ENCODE results near the genes EDEM1 and GRM7.

- RRBS, 2 experiments, result no CpG with 5 or more reads among the region's 10 CpGs
CAGE:
- cytosol, long polyA minus RNA, result no peak
- cytosol, long polyA plus RNA, result no peak
- long polyA plus RNA, result no peak
- nucleus, long polyA minus RNA, result no peak
- nucleus, long polyA plus RNA, result no peak
Measured at GRCh38 chr3:4973098-4973872, 6.0 kb upstream of the BHLHE40 start.

- RRBS, 2 experiments, result no CpG with 5 or more reads among the region's 14 CpGs
CAGE:
- cytosol, long polyA minus RNA, result no peak
- cytosol, long polyA plus RNA, result no peak
- long polyA plus RNA, result no peak
- nucleus, long polyA minus RNA, result no peak
- nucleus, long polyA plus RNA, result no peak
Measured at GRCh38 chr3:5023051-5023957, 44.1 kb downstream of the BHLHE40 start.

DNA sequence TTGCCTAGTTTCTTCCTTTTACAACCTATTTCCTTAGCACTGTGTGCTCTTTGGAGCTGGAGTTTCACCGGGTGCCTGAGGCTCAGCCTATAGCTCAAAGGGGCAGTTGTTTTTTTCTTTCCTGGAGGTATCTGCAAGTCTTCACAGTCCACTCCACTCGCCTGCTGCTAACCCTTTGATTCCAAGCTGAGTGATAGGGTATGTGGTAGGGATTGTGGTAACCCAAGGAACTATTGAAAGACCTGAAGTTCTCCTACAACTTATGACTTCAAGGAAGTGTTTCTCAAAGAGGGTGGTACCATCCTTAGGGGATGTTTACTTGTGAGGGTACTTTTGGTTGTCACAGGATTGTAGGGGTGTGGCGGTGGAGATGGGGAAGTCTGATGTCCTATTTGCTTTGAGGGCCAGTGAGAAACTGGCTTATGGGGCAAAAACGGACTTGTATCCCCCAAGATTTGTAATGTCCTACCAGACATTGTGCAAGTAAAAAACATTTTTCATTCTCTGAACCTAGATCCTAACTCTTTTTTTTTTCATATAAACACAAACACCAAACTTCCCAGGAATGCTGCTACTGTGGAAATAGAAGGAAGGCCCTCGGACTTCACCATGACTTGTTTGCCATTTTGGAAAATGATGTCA, 66.4 kb upstream of the ARL8B start:
- RRBS, 2 experiments, result no CpG with 5 or more reads among the region's 5 CpGs
CAGE:
- cytosol, long polyA minus RNA, result no peak
- cytosol, long polyA plus RNA, result no peak
- long polyA plus RNA, result no peak
- nucleus, long polyA minus RNA, result no peak
- nucleus, long polyA plus RNA, result no peak

DNA sequence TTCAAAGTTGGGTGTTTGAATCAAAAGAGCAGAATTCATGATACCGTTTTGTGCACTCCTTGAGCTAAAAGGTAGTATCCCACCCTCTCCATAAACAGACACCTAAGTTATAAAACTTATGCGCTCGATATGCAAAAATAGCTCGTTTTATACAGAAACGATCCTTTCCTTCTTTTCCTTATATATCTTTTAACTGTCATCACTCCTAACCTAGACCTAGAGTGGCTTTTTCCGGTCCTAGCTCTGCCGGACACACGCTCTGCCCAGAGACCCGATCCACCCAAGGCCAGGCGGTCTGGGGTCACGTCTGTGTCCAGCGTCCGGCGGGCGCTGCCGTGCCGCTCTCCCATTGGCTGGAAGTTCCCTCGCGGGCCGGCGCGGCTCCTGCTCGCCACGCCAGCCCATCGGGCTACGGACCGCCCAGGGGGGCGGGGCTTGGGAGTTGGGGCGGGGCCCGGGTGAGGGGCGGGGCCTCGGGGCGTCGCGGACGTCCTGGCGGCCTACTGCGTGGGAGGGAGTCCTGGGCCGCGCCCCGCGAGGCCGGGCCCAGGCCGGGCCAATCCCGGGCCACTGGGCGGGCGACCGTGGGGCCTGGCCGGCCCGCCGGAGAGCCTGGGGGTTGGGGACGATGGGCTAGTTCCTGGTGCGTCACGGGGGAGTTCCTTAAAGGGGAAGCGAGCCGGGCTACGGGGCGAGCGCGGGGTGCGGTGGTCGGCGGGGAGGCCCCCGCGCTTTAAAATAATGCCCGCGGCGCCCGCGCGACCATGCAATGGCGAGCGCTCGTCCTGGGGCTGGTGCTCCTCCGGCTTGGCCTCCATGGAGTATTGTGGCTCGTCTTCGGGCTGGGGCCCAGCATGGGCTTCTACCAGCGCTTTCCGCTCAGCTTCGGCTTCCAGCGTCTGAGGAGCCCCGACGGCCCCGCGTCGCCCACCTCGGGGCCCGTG, at the start of gene EDEM1:
Gene EDEM1, plus strand, starts transcription at position 666 of the 944 bp plus-strand sequence.
- RRBS, 2 experiments, result 1% methylated on average over 39 of the region's 88 CpGs
CAGE:
- cytosol, long polyA minus RNA, result start-site peak on the plus strand centred at position 694 of the sequence, 86 bp wide, 90 reads
- cytosol, long polyA plus RNA, result no peak
- long polyA plus RNA, result start-site peak on the plus strand centred at position 654 of the sequence, 121 bp wide, 97 and 149 reads in 2 replicates
- nucleus, long polyA minus RNA, result no peak
- nucleus, long polyA plus RNA, result start-site peak on the minus strand centred at position 273 of the sequence, 35 bp wide, 32 and 33 reads in 2 replicates

- RRBS, 2 experiments, result no CpG with 5 or more reads among the region's 4 CpGs
CAGE:
- cytosol, long polyA minus RNA, result no peak
- cytosol, long polyA plus RNA, result no peak
- long polyA plus RNA, result no peak
- nucleus, long polyA minus RNA, result no peak
- nucleus, long polyA plus RNA, result no peak
Measured at GRCh38 chr3:5214898-5215380, 27.4 kb downstream of the EDEM1 start.

DNA sequence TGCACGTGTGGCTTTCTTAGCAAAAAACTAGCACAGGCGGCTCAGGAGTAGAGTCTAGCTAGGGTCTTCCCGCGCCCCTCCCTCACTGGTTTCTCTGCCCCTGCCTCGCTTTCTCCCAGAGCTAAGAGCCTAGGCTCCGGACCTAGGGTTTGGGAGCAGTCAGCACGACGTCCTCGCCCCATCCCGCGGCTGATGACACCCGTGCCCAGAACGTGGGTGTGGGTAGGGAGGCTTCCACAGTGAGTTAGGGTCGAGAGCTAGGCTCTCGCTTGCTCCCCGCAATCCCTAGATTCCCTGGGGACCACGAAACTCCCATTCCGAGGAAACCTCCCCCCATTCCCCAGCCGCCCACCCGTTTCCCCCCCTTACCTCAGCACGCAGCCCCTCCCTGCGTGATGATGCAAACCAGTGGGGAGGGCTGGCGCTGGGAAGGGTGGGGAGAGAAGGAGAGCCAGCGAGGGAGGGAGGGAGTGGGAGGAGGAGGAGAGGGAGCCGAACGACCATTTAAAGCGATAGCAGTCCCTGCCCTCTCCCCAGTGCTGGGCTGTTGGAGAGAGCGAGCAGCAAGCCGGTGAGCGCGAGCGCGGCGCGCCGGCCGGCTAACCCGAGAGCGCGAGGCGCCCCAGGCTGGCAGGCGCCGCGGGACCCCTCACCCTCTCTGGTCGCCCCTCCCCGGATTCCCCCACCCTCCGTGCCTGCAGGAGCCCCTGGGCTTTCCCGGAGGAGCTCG, at the start of gene GRM7:
Gene GRM7, plus strand, starts transcription at position 536 of the 730 bp plus-strand sequence.
- RRBS, 2 experiments, result 7 to 8% methylated on average over 5 of the region's 49 CpGs
CAGE:
- cytosol, long polyA minus RNA, result no peak
- cytosol, long polyA plus RNA, result no peak
- long polyA plus RNA, result no peak
- nucleus, long polyA minus RNA, result no peak
- nucleus, long polyA plus RNA, result no peak

DNA sequence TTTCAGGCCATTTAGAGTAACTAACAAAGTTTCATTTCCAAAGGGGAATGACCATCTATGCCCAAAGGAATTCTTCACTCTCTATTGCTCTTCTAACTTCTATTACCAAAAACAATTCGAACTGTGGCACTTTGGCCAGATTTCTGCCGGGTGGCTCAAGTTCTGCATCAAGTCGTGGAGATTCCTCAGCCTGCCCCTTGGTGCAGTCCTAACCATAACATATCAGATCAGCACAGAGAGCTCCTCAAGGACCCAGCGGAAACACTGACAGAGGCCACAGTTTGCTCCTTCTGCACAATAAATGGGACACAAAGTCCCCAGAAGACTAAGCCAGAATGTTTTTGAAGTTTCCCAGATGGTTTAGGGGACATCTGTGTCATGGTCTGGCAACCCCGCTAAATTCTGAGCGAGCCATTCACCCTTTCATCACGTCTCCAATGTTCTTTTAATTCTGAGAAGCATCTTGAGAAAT, 65.0 kb upstream of the LMCD1 start:
- RRBS, 2 experiments, result no CpG with 5 or more reads among the region's 7 CpGs
CAGE:
- cytosol, long polyA minus RNA, result no peak
- cytosol, long polyA plus RNA, result no peak
- long polyA plus RNA, result no peak
- nucleus, long polyA minus RNA, result no peak
- nucleus, long polyA plus RNA, result no peak

- RRBS, 2 experiments, result no CpG with 5 or more reads among the region's 19 CpGs
CAGE:
- cytosol, long polyA minus RNA, result no peak
- cytosol, long polyA plus RNA, result no peak
- long polyA plus RNA, result no peak
- nucleus, long polyA minus RNA, result no peak
- nucleus, long polyA plus RNA, result no peak
Measured at GRCh38 chr3:8554669-8555694, 53.4 kb downstream of the LMCD1 start.

GRCh38 chr3:8768651-8769296, 639 bp downstream of the OXTR start:
- RRBS, 2 experiments, result 15 to 20% methylated on average over 9 to 12 of the region's 33 CpGs
CAGE:
- cytosol, long polyA minus RNA, result no peak
- cytosol, long polyA plus RNA, result no peak
- long polyA plus RNA, result no peak
- nucleus, long polyA minus RNA, result no peak
- nucleus, long polyA plus RNA, result no peak

GRCh38 chr3:8898539-8899141, 64.6 kb downstream of the RAD18 start:
- RRBS, 2 experiments, result no CpG with 5 or more reads among the region's 3 CpGs
CAGE:
- cytosol, long polyA minus RNA, result no peak
- cytosol, long polyA plus RNA, result no peak
- long polyA plus RNA, result no peak
- nucleus, long polyA minus RNA, result start-site peak on the minus strand at chr3:8898441-8898929, 49 reads
- nucleus, long polyA plus RNA, result no peak

DNA sequence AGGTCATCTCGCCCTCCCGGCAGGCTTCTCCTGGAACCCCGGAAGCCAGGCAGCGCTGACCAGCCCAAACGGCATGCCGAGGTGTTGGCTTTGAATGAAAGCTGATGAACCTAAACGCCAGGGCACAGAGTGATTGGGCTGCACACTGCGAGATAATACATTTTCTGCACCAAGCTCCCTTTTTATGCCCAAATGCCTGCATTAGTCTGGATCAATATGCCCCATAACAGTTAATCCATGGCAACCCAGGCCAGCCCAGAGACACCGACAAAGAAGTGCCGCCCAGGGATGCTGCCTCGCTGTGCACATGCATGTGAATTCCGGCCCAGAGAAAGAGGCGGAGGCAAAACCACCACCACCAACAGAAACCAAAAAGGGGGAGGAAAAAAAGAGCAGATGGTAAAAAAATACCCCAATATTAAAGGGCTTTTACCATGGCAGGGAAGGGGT, 1.3 kb downstream of the SRGAP3 start:
- RRBS, 2 experiments, result 0 to 3% methylated on average over 2 of the region's 13 CpGs
CAGE:
- cytosol, long polyA minus RNA, result no peak
- cytosol, long polyA plus RNA, result no peak
- long polyA plus RNA, result no peak
- nucleus, long polyA minus RNA, result no peak
- nucleus, long polyA plus RNA, result no peak

DNA sequence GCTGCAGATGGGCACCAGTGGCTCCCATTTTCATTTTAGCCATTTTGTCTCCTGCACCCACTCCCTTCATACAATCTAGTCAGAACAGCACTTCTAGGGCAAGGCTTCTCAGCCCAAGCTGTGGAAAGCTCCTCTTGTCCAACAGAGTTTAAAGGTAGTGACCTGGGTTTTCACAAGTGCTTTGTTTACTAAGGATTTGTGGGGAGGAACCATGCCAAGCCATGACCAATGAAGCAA, 13.6 kb upstream of the THUMPD3 start:
CAGE:
- cytosol, long polyA minus RNA, result no peak
- cytosol, long polyA plus RNA, result no peak
- long polyA plus RNA, result no peak
- nucleus, long polyA minus RNA, result no peak
- nucleus, long polyA plus RNA, result no peak

DNA sequence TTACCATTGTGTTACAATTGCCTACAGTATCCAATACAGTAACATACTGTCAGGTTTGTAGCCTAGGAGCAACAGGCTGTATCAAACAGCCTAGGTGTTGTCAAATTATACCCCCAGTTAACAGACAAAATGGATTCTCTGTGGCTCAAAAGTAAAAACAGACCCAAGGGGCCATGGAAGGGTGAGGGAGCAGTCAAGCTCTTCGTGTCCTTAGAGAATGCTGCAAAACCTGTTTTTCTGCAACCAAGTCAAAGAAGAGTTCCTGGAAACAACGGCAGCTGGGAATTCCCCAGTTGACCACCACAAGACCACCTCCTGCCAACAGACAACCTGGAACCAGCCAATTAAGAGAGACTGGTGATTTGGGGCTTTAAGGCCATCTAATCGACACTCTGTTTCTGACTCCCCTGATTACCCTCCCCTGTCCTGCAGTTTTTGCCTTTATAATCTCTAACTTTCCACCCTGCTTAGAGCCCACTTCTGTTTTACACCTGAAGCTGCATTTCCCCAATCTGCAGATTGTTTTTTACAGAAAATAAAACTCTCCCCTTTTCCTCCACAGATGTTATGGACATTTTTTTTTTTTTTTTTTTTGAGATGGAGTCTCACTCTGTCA, 11.0 kb upstream of the THUMPD3 start:
- RRBS, 2 experiments, result no CpG with 5 or more reads among the region's 3 CpGs
CAGE:
- cytosol, long polyA minus RNA, result no peak
- cytosol, long polyA plus RNA, result no peak
- long polyA plus RNA, result no peak
- nucleus, long polyA minus RNA, result no peak
- nucleus, long polyA plus RNA, result no peak

DNA sequence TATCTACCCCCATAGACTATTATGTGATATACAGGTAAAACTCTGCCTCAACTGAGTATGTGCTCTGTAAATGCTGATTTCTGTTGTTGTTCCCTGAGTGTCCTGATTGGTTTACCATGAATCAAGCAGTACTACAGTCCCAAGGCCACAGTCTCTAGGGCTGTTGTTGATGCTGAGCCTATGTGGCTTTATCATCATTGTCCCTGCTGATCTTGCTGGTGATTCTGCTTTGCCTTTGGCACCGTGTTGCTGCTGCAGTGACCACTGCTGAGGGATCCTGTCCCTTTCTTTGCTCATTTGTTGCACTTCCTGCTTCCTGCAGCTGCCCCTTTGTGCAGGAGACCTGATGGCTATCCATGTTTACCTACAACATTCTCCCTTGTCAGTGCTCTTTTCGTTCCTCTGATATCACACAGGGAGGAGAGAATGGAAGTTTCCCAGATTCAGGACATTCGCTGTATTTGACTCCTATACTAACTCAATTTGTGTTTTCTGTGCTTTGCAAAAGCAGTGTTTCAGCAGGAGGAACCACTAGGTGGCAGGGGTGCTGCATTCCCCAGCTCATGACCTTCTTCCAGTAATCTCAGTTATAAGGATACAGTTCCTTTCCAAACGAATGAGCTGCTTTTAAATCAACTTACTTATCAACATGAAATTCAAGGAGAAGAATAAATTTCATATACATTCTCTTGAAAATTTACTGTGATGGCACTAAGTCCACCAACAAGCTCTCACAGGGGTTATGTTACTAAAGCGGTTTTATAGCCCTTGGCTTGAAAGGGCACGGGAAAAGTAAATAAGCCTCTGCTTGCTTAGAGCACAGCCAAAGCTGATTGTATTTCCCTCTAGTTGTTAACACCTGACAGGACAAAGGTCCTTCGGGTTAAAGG, 9.8 kb upstream of the THUMPD3 start:
- RRBS, 2 experiments, result no CpG with 5 or more reads among the region's 7 CpGs
CAGE:
- cytosol, long polyA minus RNA, result no peak
- cytosol, long polyA plus RNA, result no peak
- long polyA plus RNA, result no peak
- nucleus, long polyA minus RNA, result no peak
- nucleus, long polyA plus RNA, result no peak

GRCh38 chr3:9408849-9409185, 11.4 kb downstream of the SETD5 start:
- RRBS, 2 experiments, result no CpG with 5 or more reads among the region's 1 CpG
CAGE:
- cytosol, long polyA minus RNA, result no peak
- cytosol, long polyA plus RNA, result no peak
- long polyA plus RNA, result no peak
- nucleus, long polyA minus RNA, result no peak
- nucleus, long polyA plus RNA, result no peak

DNA sequence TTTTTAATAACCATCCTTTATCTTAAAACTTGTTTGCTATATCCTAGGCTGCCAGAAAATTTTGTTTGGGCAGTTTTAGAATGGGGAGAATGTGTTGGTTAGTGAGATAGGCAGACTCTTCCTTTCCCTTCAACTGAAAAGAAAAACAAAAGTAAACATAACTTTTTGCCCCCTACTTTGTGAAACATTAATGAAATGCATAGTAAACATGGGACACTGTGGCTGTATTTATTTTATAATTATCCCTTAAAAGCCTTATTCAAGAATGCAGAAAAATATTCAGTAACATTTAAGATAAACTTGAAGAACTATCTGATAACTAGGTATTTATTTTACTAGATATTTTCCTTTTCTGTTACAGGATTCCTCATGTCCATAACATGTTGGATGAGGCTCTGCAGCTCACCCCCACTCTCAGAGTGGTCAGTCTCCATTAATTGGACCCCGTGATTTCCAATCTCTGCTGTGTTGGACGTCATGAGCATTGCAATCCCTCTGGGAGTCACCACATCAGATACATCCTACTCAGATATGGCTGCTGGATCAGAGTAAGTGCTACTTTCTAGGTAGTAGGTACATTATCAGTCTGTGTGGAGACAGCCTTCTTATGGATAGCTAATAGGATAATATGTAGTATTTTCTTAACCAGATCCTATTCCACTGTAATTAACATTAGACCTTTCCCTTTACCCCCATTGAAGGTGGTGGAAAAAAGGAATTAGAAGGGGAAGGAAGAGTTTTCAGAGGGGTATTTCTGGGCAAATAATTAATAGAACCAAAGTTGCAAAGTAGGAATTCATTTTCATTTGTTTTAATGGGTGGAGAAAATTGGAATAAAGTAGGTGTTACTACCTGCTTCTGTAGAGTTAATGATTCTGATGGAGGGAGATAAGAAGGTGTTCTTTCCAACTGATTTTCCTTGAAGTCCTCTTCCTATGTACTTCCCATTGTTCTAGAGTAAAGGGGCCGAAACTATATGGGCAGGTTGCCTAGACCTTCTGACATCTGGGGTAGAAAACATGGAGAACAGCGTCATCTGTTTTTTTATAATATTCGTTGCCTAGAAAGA, 31.4 kb downstream of the SETD5 start:
- RRBS, 2 experiments, result no CpG with 5 or more reads among the region's 5 CpGs
CAGE:
- cytosol, long polyA minus RNA, result start-site peak on the plus strand centred at position 435 of the sequence, 111 bp wide, 67 reads
- cytosol, long polyA plus RNA, result no peak
- long polyA plus RNA, result no peak
- nucleus, long polyA minus RNA, result no peak
- nucleus, long polyA plus RNA, result no peak

DNA sequence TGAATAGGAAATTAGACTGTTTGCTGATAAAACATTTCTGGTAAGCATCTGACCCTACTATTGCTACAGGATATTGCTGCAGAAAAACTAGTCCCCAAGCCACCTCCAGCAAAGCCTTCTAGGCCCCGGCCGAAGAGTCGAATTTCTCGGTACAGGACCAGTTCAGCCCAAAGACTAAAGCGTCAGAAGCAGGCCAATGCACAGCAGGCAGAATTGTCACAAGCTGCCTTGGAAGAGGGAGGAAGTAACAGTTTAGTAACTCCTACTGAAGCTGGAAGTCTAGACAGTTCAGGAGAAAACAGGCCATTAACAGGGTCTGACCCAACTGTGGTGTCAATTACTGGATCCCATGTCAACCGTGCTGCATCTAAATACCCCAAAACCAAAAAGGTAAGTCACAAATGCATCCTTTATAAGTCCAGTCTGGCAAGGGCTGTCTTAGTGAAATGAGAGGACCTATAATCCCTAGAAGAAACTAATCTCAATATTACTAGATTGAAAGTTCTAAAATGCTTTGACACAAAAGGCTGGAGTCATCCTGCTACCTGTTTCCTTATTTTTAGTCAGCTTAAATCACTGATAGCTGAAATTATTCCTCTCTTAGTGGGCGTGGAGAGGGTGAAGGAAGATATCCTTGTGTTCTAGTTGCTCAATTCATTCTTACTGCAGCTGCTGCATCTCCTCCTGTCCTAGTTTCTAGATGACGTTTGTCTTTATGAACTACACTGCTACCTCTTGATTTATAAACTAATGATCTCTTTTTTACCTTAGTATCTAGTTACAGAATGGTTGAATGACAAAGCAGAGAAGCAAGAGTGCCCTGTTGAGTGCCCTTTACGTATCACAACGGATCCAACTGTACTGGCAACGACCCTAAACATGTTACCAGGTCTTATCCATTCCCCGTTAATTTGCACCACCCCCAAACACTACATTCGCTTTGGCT, 50.5 kb downstream of the SETD5 start:
- RRBS, 2 experiments, result no CpG with 5 or more reads among the region's 13 CpGs
CAGE:
- cytosol, long polyA minus RNA, result no peak
- cytosol, long polyA plus RNA, result no peak
- long polyA plus RNA, result no peak
- nucleus, long polyA minus RNA, result no peak
- nucleus, long polyA plus RNA, result no peak

DNA sequence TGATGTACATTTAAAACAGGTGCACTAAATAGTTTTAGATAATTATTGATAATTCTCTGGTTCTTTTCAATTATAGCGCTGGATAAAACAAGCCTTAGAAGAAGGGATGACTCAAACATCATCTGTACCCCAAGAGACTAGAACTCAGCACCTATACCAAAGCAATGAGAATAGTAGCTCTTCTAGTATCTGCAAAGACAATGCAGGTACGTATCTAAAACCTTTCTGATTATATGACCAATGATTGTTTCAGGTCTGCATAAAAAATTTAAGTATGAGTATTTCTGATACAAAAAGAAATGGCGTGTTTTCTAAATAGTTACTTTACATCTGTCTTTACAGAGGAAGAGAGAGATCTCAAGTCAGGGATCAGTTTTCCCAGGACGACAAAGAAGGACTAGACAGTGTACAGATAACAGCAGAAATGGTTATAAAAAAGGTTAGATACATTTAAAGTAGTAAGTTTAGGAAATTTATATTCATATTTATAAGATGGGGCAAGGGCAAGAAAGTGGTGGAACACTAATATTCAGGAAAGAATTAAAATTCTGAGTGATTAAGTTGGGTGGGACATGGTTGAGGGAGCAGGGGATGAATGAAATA, 56.3 kb downstream of the SETD5 start:
- RRBS, 2 experiments, result no CpG with 5 or more reads among the region's 4 CpGs
CAGE:
- cytosol, long polyA minus RNA, result no peak
- cytosol, long polyA plus RNA, result no peak
- long polyA plus RNA, result no peak
- nucleus, long polyA minus RNA, result no peak
- nucleus, long polyA plus RNA, result no peak

DNA sequence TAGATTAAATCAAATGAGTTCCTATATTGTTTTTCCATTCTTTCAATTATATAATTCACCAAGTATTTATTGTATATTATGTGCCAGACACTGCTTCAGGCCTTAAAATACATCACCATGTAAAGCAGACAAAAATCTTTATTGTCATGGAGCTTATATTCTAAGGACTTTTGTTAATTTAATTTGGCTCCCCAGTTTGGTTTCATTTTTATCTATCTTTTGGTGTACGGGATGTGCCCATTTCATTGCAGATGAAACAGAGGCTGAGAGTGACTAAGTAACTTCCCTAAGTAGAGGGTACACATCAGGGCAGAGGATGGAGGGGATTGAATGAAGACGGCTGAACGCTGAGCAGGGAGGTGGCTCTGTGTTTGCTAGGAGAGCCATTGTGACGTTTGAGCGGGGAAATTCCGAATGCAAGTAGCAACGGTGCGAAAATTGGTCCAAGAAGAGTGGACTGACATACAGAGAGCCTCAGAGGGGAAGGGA, 13.4 kb downstream of the MTMR14 start:
- RRBS, 2 experiments, result no CpG with 5 or more reads among the region's 8 CpGs
CAGE:
- cytosol, long polyA minus RNA, result no peak
- cytosol, long polyA plus RNA, result no peak
- long polyA plus RNA, result no peak
- nucleus, long polyA minus RNA, result no peak
- nucleus, long polyA plus RNA, result no peak

DNA sequence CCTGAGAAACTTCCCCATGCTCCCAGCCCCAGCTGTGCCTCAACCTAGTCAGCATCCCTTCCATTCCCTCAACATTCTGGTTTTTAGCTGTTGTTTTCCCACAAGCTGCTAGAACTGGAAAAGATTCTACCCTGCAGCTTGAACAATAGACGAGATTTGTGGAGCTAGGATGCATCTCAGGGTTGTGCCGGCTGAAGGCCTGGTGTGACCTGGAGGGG, 8.1 kb upstream of the CPNE9 start:
- RRBS, 2 experiments, result no CpG with 5 or more reads among the region's 2 CpGs
CAGE:
- cytosol, long polyA minus RNA, result no peak
- cytosol, long polyA plus RNA, result no peak
- long polyA plus RNA, result no peak
- nucleus, long polyA minus RNA, result no peak
- nucleus, long polyA plus RNA, result no peak

Data from HepG2 (cell line).